ENCODE measurements around the genes PDYN and SLC4A11.

DNA sequence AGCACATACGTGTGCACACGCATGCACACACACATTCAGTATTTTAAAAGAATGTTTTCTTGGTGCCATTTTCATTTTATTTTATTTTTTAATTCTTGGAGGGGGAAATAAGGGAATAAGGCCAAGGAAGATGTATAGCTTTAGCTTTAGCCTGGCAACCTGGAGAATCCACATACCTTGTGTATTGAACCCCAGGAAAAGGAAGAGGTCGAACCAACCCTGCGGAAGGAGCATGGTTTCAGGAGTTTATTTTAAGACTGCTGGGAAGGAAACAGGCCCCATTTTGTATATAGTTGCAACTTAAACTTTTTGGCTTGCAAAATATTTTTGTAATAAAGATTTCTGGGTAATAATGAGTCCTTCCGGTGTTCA is 44.3 kb downstream of the SIRPA start:
- PRO-cap = no peak

- PRO-cap = no peak
These were observed at the start of gene PDYN for GRCh38 chr20:1993714-1994160. TSS of gene PDYN (minus strand) at chr20:1994058.

GRCh38 chr20:2221936-2222269 is 73.9 kb upstream of the TGM3 start:
- PRO-cap = no peak

GRCh38 chr20:2463304-2464469 is 6.9 kb downstream of the SNRPB start:
- PRO-cap = no peak

- PRO-cap = no peak
These were observed 4.9 kb downstream of the SNRPB start for GRCh38 chr20:2465285-2466424.

DNA sequence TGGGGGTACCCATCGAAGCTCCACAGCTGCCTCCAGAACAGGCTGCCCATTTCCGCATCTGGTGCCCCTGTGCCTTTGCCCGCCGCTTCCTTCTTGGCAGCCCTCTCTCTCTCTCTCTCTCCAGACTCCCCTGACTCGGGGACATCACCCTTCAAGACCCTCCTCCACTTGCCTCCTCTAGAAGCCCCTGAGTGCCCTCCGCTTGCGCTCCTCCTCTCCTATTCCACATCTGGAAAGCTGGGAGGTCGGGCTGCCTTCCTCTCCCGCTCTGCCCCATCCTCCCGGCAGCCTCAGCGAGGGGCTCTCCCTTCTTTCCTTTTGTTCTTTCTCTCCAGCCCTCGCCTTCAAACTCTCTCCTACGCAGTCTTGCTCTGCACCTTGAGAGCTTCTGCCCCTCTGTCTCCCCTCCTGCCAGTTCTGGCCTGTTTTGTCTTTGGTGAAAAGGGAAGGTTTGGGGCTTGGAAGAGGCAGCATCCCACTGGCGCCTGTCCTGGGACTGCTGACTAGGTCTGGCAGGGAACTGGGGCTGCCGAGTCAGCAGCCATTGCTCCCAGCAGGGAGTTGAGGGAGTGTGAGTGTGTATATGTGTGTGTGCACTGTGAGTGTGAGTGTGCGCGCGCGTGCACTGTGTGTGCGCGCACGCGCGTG is 799 bp downstream of the CPXM1 start:
- PRO-cap = no peak

DNA sequence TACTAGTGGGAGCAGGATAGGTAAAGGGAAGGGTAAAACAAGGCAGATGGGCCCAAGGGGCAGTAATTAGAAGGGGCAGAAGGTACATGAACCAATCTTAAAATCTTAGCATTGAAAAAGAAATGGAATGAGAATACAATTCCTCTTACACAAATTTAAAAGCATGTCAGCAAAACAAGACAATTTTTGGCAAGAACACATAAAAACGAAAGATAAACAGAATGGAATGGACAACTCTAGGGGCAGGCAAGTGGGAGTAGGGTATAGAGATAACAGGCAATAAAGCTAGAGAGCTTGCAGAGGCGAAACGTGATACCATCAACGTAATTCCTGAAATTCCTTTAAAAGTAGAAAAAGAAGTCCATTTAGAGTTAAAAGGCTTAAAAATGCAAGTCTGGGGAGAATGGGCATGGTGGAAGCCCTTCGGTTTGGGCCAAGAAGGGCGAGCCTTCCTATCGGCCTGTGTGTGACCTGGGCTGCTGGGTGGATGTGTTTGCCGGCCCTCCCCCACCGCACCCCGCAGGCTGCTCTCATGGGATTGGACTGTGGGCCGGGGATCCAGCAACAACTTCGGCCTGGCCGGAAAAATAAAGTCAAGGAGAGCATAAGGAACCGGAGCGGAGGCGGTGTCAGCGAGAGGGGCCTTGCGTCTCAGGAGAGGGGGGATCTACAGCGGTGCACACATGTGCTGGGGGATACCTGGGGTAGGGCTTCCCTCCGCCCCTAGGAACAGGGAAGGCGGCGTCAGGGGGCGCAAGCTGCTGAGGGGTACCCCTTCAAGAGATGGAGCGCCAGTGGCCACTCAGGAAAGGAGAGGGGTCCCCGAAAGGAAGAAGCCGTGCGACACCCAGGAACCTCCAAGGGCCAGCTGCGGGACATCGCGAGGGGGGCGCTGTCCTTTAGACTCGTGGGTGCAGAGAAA is 4.1 kb downstream of the TMEM239 start:
- PRO-cap = no peak

GRCh38 chr20:2836655-2837610 is 3.5 kb downstream of the PCED1A start:
- PRO-cap = no peak

DNA sequence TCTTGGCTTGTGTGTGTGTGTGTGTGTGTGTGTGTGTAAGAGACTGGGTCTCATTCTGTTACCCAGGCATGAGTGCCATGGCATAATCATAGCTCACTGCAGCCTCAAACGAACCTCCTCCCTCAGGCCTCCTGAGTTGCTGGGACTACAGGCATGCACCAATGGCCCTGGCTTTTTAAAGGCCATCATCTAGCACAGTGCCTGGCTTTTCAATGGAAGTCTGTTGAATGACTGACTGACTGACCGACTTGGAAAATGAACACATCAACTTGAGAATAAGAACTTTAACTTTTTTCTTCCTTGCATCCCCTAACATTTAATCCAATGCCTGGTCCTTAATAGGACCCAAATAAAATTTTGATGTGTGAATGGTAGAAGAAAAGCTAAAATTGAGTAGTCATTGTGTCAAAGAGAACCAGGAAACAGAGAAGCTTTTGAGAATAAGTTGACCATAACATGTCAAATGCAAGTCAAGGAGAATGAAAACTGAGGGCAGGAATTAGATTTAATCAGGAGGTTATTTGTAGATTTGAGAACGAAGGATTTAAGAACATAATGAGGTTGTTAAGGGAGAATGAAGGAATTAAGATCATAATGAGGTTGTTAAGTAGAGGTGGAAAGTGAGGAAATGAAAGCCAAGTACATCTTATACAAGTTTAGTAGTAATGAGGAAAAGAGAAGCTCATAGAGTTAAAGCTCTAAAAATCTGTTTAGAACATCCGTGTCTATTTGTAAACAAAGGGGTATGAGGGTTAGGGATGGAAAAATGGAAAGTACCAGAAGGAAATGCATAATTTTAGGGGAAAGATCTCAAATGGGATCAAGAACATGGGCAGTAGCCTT is 58.7 kb downstream of the PTPRA start:
- PRO-cap = no peak

DNA sequence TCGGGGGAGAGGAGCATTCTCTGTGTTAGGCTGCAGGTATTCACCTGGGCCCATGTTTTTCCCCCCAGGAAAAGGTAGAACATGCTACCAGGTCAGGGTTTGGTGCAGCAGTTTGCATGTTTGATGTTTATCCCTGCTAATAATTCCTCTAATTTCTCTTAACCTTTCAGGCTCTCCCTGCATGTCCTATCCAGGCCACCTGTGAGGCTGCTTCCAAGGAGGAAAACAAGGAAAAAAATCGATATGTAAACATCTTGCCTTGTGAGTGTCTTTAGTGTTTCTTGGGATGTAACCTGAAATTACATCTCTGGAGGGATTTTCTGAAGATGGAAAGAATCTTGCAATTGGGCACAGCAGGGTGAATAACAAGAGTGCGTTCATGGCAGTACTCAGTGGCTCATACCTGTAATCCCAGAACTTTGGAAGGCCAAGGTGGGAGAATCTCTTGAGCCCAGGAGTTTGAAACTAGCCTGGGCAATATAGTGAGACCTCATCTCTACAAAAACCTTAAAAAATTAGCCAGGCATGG is 38.5 kb upstream of the GNRH2 start:
- PRO-cap = no peak

DNA sequence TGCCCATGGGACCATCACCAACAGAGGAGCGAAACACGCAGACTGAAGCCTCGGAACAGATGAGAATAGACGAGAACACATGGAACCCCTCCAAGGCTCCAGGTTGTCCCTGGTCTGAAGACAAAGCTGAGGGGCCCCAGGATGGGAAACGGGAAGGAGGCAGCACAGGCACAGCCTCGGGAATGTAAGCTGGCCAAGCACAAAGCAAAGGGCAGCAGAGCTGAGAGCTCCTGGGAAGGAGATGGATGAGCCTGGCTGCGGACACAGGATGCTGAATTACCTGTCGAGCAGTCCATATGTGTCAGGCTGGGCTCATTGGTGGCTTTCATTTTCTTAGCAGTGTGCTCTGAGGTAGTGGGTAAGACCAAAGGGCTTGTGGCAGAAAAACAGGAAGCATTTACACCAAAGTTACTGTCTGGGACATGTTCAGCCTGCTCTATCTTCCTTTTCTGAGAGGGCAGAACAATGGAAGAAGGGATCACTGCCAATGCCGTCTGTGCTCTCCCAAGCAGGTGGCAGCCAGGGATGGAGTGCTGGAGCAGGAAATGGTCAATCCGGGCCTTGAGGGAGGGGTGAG is 36.7 kb upstream of the AVP start:
- PRO-cap = no peak

DNA sequence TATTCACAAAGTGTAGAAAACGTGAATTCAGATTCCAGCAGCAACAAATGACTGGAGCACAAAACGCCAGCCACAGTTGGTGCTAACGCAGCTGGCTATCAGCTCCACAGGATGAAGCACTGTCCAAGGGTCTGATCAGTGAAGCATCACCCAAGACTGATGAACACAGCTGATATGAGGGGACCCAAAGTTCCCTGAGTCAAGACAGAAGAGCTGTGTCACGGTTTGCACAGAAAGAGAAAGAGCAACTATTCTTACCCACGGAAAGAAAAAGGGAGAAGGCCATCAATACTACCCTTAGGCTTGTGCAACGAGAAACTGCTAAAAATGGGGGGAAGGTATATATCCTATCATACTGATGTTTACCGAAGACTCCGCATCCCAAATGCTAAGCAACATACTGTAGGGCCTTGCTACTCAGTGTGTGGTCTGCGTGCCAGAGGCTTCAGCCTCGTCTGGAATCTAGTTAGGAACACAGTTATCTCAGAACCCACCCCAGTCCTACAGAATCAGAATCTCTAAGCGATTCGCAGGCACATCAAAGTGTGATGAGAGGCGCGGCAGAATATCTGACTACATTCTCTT is 689 bp downstream of the FASTKD5 start:
- PRO-cap = no peak

- PRO-cap = no peak
These were observed at the start of gene SLC4A11 for GRCh38 chr20:3239097-3239336. TSS of gene SLC4A11 (minus strand) at chr20:3239190.

DNA sequence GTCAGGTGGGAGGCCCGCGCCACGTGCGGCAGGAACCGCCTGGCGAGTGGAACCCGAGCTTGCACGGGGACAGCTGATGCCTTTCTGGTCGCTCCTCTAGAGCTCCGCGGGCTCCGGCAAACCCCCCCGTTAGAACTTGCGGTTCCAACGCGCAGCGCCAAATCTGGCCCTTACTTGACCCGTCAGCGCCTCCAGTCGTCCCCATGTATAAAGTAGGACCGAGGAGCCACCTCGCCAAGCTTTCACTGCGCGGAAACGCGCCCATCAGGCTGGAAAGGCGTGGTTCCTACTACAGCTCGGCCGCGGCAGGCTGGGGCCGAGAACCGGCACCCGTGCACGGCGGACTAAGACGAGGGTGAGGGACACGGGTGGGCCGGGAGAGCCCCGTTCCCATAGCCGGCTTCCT is 9.7 kb upstream of the SLC4A11 start:
- PRO-cap = no peak

GRCh38 chr20:3539743-3540526 is 69.1 kb downstream of the ATRN start:
- PRO-cap = no peak

GRCh38 chr20:3547856-3548192 is 77.0 kb downstream of the ATRN start:
- PRO-cap = no peak

DNA sequence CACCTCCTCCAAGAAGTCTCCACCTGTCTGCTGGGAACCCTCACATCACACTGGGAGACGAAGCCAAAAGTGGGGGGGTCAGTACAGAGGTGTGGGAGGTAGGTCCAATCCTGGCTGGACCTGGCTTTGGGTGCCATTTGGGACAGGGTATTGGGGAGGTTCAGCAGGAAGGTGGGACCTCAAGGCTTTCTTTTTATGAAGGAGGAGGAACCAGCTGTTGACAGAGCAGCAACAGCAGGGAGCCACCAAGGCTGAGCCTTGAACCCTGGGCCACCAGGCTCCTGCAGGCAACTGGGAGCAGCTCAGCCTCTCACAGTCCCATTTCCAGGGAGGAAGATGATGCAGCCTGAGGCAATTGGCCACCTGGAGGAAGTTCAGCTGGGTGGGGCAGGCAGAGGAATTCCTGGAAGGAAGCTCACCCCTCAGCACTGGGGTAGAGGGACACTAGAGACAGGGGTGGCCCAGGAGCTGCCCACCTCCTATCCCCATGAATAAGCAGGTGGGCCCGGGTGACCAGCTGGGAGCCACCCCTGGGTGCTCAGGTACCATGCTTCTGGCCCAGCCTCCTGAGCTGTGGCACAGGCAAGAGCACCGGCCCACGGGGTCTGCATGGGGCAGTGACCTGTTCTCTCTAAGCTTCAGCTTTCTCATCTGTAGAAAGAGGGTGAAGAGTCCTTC is 3.7 kb upstream of the HSPA12B start:
- PRO-cap = no peak

DNA sequence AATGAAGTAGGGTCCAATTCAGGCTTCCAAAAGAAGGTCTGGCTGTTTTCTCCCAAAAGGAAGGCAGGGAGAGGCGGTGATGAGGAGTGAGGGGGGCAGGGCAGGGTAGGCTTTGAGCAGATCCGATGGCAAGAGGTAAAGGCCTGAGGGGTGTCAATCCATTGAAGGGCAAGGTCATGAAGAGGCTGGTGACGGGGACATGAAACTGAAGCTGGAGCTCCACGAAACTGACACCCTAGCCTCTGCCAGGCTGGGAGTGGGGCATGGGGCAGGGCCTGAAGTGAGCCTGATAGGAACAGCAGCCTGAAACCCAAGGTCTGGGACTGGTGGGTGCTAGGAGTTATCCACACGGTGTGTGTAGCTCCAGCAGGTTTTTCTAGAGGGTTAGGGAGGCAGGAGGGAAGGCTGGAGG is 12.8 kb downstream of the ADISSP start:
- PRO-cap = no peak

DNA sequence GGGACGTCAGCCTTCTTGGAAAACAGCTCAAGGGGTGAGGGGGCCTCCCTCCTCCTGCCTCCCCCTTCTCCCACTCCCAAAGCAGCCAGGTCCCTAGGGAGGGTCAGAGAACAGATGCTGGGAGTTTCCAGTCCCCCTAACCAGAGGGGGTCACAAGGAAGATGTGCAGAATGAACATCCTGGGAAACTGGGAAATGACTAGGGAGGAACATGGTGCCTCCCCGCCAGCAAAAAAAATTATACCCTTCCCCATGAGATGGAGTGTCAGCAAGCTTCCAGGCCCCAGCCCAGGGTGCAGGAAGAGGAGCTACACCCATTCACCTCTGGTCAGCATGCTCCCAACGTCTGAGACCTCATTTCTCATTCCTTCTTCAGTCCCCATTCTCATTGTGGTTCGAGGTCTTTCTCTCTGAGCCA is 1.9 kb downstream of the ADISSP start:
- PRO-cap = no peak

GRCh38 chr20:3781752-3782077 is 467 bp upstream of the SPEF1 start:
- PRO-cap = no peak